Zone of skin (tissue), 1 donor: ENCODE measurements around a stretch of chr3.

GRCh38 chr3:151085858-151086044, 287 bp downstream of the MED12L start:
- RRBS, result under 1% methylated on average over 8 of the region's 20 CpGs

GRCh38 chr3:151171028-151171437, 32.0 kb downstream of the GPR171 start:
- RRBS, result no CpG with 5 or more reads among the region's 2 CpGs

GRCh38 chr3:151832452-151832767, 18.5 kb downstream of the AADAC start:
- RRBS, result no CpG with 5 or more reads among the region's 3 CpGs

DNA sequence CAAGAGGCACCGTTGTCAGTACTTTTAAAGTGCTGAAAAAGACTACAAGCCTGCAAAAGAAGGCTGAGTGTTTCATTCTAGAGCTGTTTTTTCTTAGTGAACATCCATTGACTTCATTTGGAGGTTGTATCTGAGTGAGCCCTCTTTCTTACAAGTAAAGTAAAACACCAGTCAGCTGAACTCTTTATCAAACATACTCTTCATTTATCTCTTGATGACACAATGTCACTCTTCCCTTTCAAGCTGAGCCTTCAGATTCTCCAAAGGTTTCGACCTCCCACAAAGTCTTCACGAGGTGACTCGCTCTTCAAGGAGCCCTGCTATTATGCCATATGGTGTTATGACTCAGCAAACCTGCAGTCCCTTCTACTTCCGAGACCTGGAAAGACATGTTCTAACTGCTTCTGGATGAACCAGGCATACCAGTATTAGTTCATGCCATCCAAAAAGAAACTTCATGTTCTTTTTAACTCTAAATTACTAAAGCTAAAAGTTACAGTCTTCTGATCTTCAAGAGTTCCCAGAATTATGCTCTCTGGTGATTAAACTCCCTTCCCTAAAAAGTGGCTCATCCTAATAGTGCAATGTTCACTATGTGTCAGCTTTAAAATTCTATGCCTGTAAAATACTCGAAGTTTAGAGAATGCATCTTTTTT, 23.2 kb downstream of the AADAC start:
- RRBS, result no CpG with 5 or more reads among the region's 6 CpGs

DNA sequence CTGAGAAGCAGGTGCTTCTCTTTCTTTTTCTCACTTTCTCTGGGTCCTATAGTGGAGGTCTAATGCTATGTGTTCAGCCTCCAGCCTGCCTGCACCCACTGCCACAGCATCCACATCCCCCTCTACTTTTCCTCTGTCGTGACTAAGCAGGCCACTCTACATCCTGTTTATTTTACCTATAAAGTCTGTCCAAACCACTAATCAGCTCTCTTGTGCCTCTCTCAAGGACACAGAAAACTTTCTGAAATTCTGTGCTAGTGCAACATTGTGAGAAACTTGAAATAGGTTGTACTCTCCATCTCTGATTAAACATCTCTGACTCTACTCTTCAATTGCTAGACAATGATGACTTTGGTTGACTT, 27.9 kb downstream of the SUCNR1 start:
- RRBS, result no CpG with 5 or more reads among the region's 1 CpG

GRCh38 chr3:151927944-151928423, 54.5 kb downstream of the SUCNR1 start:
- RRBS, result no CpG with 5 or more reads among the region's 43 CpGs

GRCh38 chr3:152197260-152197809, 71.4 kb upstream of the MBNL1 start:
- RRBS, result no CpG with 5 or more reads among the region's 3 CpGs

DNA sequence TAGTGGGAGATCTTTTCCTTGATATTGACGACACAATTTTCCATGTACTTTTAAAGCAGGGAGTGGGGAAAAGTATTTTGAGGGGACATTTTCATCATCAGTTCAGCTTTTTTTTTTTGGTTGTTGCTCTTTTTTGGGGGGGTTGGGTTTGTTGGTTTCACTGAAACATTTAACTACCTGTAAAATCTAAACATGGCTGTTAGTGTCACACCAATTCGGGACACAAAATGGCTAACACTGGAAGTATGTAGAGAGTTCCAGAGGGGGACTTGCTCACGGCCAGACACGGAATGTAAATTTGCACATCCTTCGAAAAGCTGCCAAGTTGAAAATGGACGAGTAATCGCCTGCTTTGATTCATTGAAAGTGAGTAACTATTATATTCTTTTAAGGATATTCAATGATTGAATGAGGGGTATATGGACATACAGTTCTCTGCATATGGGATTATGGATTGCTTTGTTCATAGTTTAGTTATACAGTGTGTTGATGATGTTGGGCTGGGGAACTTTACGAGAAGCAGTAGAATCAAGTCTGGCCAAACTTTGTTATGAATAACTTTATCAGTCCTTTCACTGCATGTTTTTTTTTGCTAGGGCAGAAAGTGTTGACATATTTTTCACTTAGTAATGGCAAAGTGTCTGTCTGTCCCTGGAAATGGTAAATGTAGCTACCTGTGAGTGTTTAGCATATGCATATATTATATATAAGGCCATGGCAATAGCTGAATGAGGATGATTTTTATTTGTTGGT, 31.4 kb downstream of the MBNL1 start:
- RRBS, result no CpG with 5 or more reads among the region's 8 CpGs

DNA sequence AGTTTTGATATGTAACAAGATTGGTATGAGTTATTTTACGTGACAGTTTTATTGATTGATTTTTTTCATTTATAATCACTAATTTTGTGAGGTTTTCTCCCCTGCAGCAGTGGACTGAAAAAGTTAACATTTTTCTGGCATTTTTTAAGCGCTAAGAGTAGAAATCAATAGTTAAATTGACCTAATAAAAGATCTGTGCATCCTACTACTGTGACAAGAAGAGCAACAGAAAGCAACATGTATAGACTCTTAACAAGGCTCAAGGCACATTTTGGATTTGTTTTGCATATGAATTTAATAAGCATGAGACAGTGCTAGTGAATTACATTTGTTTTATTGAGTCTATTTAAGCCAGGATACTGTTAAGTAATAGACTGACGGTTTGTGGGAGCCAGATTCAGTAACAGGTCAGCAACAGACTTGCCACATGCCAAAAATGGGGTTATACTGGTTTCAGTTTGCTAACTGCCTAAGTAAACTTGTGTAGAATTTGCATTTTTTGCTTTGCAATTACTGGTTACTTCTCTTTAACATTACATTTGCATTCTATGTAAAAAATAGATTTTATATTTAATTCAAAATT, 54.0 kb downstream of the MBNL1 start:
- RRBS, result no CpG with 5 or more reads among the region's 3 CpGs

DNA sequence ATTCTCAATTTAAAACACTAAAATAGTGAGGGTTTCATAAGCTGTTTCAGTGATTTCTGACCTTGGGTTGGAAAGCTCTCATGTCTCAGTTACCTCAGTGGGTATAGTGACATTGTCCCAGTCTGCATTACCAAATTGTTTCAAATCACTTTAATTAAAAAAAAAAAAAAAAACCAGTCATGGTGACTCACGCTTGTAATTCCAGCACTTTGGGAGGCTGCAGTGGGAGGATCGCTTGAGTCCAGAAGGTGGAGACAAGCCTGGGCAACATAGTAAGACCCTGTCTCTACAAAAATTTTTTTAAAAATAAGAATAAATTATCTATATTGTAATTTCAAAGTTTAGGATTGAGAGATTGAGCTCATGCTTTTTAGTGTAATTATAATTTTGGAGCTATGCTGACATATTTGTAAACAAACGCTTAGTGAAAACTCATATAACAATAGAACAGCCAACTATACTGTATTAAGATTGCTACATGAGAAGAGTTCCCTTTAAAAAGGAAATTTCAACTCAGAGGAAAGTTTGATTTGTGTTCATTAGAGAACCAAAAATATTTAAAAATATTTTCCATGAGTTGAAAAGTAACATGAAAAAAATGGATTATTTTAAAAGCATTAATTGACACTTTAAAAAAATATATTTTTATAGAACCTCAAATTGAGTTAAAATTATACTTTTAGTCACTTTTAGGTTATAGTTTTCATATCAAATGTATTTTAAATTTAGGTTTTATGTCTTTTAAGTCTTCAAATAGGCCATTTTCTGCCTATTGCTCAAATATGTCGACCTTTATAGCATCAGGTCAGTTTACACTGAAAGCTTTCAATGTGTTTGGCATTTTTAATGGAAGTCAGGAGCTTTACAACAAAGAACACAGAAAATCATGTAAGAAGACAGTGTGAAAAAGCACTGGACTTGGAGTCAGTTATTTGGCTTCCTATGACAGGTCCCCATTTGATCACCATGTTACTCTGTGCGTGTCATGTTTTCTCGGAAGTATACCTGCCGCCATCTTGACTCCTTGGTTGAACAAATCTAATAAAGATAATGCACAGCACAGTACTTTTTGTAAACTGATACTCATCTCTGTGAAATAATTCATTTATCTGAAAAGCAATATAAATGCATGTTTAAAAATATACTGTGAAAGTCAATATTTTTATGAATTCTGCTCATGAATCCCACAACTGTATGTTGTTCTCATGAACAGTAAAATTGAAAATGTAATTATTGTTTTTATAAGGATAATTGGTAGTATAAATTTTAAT, 78.4 kb downstream of the MBNL1 start:
- RRBS, result no CpG with 5 or more reads among the region's 7 CpGs

GRCh38 chr3:152471889-152472542, 203.3 kb downstream of the MBNL1 start:
- RRBS, result no CpG with 5 or more reads among the region's 14 CpGs

DNA sequence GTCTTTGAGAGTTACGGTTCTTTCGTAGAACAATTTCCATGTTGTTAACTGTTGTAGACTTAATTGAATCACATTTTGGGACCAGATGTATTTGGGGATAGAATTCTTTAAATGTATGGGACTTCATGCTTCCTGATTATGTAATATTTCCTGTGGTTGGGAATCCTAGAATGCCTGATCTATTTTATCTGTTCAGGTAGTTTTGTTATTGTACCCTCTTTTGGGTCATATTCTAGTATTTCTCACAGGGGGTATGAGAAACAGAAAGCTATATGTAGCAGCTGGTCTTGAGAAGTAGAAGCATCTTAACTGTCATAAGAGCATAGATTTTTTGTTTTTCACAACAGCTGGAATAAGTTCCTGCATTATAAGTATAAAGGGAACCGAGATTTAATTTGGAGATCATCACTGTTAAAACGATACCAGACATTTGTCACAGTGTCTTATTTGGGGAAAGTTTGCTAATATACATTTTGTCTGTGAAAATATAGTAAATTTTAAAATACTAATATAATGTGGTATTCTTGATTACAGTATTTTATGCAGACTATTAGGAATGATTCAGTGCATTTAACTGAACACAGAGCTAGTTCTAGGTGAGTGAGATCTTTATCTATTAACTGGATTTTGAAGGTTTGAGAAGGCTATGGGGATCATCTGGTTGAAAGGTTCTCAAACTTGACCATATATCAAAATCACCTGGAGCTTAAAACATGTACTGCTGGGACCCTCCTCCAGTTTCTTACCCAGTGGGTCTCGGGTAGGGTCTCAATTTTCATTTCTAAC, 4.8 kb downstream of the RAP2B start:
- RRBS, result no CpG with 5 or more reads among the region's 5 CpGs

- RRBS, result no CpG with 5 or more reads among the region's 8 CpGs
Observed at GRCh38 chr3:154129770-154130238, 8.6 kb downstream of the ARHGEF26 start.

- RRBS, result no CpG with 5 or more reads among the region's 4 CpGs
Observed at GRCh38 chr3:155138708-155139155, 58.6 kb downstream of the MME start.

GRCh38 chr3:155571975-155572374, 172.9 kb downstream of the PLCH1 start:
- RRBS, result no CpG with 5 or more reads among the region's 1 CpG

DNA sequence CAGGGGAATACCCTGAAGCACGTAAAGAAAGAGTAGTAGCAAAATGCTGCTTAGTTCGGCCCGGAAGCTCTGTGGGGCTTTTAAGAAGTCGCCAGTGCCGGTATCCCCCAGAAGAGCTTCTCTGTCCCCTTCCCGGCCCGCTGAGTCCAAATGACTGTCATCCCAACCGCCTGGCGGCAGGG, 605 bp downstream of the SLC33A1 start:
- RRBS, result 3% methylated on average over 3 of the region's 9 CpGs

DNA sequence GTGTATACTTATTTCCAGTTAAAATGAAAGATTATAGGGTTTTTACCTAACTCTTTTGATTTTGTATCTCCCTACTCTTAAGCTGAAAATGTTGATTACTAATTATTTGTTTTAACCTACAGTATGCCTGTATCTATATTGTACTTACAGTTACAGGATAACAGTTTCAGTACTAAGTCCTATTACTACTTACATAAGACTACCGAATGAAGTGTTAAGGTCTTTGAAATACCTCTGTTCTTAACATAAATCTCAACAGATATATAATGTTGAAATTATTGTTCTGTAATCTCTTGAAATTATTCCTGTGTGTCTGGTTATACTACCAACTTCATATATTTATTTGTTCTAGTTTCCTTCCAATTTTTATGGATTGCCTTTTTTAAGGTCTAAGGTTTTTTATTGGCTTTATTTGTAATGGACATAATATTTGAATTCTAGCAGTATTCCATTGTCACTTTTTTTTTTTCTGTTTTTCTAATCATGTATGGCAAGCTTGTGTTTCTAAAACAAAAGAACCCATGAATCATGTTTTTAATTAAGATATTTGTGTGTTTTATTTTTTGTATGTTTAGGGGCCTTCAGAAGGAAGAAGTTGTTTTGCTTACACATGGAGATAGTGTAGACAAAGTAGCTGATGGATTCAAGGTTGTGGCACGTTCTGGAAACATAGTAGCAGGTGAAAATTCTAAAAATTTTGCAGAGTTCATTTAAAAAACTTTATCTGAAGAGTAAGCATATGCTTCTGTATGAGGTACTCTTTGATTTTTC, 35.3 kb downstream of the GMPS start:
- RRBS, result no CpG with 5 or more reads among the region's 2 CpGs

DNA sequence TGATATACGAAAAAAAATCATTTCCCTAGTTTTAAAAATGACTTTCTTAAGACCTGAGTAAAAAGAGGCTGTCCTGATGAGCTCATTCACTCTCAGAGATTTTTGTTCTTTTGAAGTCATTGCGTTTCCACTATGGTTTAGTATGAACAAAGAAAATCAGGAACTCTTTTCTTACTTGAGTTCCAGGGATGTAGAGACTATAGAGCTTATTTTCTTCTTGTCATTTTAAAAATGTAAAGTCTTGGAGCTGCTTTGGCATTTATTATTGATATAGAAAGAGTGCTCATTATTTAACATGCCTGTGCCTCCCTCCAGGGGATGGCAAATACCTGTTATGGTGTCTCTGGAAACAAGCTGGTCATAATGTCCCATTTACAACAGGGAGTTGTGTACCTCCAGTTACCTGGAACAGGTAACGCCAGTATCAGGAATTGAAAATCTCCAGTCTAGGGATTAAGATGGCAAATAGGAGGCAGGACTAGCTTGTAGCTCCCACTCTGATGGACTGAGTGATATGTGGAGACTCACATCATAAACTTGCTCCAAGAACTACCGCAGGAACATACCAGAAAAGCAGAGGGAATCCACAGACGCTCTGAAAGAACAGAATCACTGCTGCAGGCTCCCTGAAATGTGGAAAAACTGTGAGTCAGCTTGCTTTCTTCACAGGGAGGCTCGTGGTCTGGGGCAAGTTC, 97.2 kb downstream of the KCNAB1 start:
- RRBS, result no CpG with 5 or more reads among the region's 6 CpGs

- RRBS, result no CpG with 5 or more reads among the region's 3 CpGs
Observed at GRCh38 chr3:156547462-156548107, 7.3 kb downstream of the SSR3 start.